RPMI7951 (cell line): ENCODE measurements around the genes PRPS2 and TRAPPC2.

- RAMPAGE, long total RNA: no peak
Measured at GRCh38 chrX:10677318-10677827, 57.0 kb upstream of the MID1 start.

DNA sequence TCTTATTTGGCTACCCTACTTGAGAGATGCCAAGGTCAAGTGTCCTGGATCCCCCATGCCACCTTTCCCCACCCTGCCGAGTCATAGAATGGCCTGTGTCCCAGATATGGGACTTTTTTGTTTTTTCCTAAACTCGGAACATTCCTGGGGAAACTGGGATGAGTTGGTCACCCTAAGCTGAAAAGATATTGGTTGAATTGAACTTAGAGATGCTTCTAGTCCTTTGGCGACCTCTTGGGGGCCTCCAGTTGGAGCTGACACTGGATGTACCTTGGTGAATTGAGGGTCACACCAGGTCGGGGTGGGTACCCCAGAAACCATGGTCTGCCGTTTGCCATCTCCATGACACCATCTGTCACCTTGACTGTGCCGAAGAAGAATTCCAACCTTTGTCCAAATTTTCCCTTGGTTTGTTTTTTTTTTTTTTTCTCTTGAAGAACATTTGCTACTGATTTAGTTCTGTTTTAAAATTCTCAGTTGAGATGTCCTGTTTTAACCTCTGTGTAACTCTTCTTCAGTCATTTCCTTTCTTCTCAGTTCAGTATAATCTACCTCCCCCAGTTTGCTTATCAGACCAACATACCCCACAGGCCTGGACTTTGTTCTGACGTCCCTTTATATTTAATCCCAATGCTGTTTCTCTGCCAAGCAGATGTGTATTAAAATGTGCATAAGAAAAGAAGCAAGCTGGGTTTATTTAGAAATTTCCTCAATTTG lies 24.1 kb downstream of the HCCS start:
- RAMPAGE, long total RNA: no peak

- RAMPAGE, long total RNA: no peak
Measured at GRCh38 chrX:11296573-11297169, 3.5 kb downstream of the AMELX start.

DNA sequence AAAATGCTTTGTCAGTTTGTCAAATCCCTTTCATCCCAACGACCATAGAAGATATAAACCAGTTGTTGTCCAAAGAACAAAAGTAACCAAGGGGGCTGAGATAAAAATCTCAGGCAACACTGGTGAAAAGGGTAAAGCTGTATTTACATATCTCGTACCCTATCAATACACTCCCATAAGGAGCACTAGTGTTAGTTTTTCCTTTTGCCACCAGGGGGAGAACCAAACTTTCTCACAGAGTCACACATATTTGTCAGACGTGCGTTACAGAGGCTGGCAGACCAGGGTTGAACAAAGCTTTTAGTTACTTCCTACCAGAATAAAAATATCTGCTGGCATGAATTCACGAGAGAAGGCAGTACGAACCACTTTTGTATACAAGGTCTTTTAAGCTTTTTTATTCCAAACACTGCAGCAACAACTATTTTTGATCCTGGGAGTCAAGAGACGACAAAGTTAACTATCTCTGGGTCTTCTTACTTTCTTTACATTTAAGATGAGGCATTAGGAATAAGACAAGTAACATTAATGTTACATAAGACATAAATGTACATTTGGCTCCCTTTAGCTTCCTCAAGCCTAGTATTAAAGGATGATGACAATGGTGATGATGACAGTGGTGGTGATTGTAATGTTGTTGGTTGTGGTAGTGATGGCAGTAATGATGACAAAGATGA lies 88.4 kb downstream of the AMELX start:
- RAMPAGE, long total RNA: no peak

DNA sequence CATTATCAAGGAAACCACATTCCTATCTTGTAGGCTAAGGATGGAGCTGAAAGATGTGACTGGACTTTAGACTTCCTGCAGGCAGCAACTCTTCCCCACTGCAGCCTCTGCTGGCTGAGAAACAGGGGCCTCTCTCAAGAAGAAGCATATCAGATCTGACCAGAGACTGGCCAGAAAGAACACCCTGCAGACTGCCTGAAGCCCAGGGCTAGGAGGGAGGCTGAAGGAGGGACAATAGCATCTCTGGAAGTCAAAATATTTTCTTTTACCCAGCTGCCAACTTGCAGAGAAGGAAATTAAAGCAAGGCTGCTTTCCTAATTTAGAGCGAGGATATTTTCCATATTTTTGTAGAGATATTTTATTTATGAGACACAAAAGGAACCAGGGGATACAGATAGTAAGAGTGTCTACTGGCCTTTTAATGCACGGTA lies 168.5 kb downstream of the AMELX start:
- RAMPAGE, long total RNA: no peak

DNA sequence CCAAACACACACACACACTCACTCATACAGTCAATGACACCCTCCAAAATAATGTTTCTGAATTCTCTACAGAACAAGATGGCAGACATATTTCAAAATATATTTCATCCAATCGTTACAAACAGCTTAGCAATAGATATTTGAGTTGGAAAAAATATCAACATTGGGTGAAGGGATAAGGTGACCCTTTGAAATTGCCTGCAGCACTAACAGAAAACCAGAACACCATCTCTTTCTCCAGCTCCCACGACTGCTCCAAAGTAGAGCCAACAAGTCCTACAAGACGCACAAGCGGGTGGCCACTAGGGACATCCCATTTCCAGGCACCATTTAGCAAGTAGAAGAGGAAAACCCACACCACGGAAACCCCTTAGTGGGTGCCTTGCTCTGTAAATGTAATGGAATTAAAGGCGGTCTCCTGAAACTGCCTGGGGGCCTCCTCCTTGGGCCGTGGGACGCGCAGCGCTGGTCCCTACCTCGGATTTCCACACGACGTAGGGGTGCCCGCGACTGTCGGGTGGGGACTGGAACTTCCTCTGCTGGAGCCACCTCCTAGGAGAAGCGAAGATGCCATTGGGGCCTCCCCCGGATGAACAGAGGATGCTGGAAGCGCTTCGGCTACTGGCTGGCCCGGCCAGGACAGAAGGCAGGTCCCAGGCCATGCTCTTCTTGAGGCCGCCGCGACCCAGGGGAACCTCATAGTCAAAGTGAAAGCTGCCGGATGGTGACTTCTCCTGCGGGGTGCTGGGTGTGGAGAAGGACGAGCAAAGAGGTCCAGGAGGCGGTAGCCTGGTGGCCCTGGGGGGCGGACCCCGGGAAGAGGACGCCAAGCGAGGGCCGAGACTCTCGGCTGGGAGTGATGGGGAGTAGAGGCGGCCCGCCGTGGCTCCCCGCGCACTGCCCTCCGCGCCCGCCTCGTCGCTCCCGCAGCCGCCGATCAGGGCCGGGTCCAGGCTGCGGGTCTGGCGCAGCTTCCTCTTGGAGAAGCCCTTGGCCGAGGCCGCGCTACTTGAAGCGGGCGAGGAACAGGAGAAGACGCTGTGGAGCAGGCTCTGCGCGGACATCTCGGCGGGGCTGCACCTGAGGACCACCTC lies 1.6 kb downstream of the ARHGAP6 start:
- RAMPAGE, long total RNA: no peak

- RAMPAGE, long total RNA: no peak
Measured at GRCh38 chrX:11757403-11757959, 556 bp upstream of the MSL3 start.

DNA sequence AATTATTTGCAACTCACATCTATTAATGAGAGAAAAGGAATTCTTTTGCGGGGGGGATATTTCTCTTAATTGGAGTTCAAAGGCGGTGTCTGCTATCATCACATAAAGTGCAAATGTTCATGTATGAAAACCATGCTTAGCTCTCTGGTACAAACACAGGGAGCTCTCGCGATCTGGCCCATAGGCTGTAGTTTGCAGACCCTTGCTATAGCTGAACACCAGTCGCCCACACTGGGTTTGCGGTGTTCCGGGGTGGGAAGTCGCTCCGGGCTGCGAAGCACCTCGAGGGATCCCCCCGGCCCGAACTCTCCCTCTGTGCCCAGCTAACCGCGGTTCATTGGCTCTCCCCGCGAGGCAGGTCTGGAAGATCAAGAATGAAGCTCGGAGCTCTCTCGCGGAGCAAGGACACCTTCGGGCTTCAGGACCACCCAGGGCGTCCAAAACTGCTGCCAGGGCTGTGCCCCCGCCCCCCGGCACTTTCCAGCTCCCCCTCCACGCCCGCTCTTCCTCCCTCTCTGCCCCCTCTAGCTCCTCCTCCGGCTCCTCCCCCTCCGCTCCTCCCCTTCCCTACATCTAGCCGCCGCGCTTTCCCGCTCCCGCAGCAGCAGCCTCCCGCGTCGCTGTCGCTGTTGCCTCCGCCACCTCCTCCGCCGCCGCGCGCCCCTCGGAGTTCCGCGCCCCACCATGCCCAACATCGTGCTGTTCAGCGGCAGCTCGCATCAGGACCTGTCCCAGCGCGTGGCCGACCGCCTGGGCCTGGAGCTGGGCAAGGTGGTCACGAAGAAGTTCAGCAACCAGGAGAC lies at the start of gene PRPS2:
PRPS2 (plus strand) TSS at position 599 of the 803 bp plus-strand sequence.
- RAMPAGE, long total RNA: start-site peak on the plus strand centred at position 584 of the sequence, 48 bp wide, 90 and 47 reads in 2 replicates

DNA sequence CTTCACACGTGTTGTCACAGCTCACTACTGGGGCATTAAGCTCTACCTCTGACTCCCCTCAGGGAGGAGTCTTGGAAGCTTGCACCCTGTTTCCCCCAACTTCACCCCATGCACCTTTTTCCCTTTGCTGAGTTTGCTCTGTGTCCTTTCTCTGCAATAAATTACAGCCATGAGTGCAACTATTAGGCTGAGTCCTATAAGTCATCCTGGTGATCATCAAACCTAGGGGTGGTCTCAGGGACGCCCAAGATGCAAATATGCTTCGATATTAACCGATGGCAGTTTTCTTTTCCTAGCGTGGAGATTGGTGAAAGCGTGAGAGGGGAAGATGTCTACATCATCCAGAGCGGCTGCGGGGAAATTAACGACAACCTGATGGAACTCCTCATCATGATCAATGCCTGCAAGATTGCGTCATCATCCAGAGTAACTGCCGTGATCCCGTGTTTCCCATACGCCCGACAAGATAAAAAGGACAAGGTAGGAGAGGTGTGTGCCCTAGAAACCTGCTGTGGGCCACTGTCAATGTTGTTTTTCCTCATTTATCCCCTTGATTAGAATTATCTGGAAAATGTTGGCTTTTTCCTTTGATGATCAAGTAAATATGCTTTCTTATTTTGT lies 7.8 kb downstream of the PRPS2 start:
- RAMPAGE, long total RNA: no peak

DNA sequence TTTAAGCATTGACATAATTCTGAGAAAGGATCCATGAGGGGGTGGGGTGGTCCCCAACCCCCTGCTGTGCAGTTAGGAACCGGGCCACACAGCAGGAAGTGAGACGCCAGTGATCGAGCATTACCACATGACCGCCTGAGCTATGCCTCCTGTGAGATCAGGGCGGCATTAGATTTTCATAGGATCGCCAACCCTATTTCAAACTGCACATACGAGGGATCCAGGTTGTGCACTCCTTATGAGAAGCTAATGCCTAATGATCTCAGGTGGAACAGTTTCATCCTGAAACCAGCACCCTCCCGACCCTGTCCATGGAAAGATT lies 7.2 kb upstream of the TMSB4X start:
- RAMPAGE, long total RNA: no peak

DNA sequence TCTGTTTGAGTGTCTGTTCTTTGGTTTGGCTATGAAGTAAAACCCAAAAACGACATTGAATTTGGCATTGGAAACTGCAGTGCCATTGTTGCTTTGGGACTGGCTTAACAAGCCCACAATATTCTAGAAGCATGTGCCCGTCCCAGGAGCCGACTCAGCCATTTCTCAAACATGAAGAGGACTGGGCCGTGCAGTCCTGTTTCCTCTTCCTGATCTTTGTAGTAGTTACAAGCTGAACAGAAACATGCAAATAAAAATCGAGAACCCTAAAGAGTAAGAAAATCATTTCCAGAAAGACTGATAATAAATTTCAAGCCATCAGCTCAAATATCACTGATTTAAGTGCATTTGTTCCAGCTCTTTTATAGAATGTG lies 25.6 kb downstream of the TMSB4X start:
- RAMPAGE, long total RNA: no peak

DNA sequence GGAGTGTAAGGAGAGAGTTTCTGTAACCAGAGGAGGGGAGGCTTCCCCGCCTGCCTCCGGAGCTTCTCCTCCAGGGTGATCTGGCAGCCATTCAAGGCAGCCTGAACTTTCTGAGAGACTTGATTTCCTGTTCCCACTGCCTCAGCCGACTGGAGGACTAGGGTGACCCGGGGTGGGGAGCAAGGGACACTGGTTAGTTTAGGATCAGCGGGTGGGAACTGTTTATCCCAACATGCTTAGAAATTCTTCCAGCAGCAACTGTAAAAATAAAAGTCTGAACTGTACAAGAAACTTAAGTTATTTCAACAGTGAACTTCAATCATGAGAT lies 15.0 kb downstream of the FAM9C start:
- RAMPAGE, long total RNA: no peak

- RAMPAGE, long total RNA: no peak
Measured at GRCh38 chrX:13047884-13048083, 3.4 kb upstream of the FAM9C start.

GRCh38 chrX:13419845-13420250 lies 100.0 kb upstream of the ATXN3L start:
- RAMPAGE, long total RNA: no peak

DNA sequence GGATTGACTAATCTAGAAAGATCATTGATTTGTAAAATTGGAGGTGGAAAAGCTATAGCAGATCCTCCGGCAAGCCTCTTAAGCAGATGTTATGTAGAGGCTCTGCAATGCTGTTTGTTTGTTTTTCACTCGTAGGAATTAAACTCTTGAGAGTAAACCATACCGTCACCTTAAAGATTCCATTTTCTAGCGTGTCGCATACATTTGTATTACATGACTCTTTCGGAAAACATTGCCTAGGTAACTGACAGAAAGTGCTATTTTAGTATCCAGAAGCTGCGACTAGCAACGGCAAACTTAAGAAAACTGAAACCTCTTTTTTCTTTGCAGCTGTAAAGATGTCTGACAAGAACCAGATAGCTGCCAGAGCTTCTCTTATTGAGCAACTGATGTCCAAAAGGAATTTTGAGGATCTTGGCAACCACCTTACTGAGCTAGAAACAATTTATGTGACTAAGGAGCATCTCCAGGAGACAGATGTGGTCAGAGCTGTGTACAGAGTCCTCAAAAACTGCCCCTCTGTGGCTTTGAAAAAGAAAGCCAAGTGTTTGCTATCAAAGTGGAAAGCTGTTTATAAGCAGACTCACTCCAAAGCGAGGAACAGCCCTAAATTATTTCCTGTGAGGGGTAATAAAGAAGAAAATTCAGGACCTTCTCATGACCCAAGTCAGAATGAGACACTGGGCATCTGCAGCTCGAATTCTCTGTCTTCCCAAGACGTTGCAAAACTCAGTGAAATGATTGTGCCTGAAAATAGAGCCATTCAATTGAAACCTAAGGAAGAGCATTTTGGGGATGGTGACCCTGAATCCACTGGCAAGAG lies 9.4 kb downstream of the TCEANC start:
- RAMPAGE, long total RNA: no peak

- RAMPAGE, long total RNA: no peak
Measured at GRCh38 chrX:13693113-13693693, 4.3 kb downstream of the RAB9A start.

GRCh38 chrX:13733872-13734965 lies at the start of gene TRAPPC2:
TRAPPC2 (minus strand) TSS chrX:13734620.
- RAMPAGE, long total RNA: start-site peak on the minus strand at chrX:13734551-13734633, 37 and 22 reads in 2 replicates

GRCh38 chrX:14454337-14454814 lies 75.0 kb upstream of the GLRA2 start:
- RAMPAGE, long total RNA: no peak

- RAMPAGE, long total RNA: no peak
Measured at GRCh38 chrX:14886018-14886610, 12.9 kb downstream of the MOSPD2 start.

DNA sequence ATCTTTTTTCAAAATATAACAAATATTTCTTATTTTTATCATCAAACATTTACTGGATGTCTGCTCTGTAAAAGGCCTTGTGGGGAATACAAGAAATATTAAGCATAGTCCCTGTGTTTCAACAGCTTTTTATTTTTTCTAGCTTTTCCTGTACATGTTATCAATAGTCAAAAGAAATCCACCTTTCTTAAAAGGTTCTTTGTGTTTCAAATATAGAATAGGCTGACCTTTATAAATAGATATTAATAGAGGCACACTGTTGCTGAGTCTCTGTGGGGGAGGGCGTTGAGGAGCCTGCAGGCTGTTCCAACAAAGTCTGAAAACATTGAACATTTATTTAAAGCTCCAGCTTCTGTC lies 1.8 kb upstream of the PIGA start:
- RAMPAGE, long total RNA: no peak